A172 (cell line): Measurements from ENCODE around the genes CD300LG, MPP2, LSM12, ITGA2B and ACBD4.

GRCh38 chr17:43846818-43847592 lies at the start of gene CD300LG:
TSS of gene CD300LG (plus strand) at chr17:43847176.
- RAMPAGE, long total RNA, result no peak

DNA sequence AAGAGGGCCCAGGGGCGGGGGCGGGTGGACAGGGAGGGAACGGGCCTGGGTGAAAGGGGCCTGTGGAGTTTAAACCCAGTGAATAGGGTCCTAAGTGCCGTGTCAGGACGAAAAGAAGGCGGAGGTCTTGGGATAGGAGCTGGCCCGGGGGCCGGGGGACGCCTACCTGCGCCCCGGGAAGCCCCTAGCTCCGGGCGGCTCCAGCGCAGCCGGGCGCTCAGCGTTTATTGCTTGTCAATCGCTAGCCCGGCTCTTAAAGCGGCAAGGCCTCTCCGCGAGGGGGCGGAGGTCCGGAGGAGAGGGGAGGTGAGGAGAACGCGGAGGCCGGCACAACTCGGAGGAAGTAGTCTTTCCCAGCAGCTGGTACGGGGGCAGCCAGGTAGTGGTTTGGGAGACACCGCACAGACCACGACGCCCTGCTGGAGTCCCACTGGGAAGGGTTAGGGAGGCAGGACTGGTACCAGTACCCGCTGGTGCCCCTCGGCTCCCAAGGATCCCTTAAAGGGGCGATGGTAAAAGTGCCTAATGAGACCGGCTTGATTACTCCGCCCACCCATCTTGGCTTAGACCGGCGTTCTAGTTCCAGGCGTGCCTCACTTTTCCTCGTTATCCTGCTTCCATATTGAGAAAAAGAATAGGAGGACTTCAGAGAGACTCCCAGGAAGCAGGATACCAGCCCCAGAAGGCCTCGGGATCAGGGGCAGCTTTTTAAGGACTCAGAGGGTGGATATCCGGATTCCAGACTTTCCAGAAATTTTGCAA lies at the start of gene MPP2:
TSS of gene MPP2 (minus strand) at position 229 of the 762 bp plus-strand sequence.
- RAMPAGE, long total RNA, result no peak

DNA sequence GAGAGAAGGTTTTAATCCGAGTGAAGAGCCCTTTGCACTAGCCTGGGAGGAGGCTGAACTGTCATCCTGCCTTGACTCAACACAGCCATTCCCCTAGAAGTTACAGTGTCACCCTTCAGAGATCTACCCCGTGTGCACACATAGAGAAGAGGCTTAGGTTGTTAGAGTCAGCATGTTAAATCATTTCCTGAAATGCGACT lies 14.4 kb downstream of the PPY start:
- RAMPAGE, long total RNA, result no peak

DNA sequence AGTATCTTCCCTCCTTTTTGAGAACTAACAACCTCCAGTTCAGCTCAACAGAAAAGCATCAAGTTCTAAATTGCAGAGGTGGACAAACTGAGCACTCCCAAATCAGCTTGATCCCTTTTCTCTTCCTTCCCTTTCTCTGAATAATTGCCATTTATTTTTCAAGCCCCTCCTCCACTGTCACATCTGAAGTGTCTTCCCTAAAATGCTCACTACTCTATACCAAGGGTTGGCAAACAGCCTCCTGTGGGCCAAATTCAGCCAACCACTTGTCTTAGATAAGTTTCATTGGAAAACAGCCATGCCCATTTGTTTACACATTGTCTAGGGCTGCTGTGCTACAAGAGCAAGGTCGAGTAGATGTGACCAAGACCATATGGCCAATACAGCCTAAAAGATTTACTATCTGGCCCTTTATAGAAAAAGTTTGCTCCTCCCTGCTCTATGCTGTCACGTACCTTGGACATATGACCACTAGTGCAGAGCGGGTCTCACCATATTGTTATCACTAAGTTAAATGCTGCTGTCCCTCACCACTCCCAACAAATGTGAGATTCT lies 13.4 kb downstream of the LSM12 start:
- RAMPAGE, long total RNA, result no peak

DNA sequence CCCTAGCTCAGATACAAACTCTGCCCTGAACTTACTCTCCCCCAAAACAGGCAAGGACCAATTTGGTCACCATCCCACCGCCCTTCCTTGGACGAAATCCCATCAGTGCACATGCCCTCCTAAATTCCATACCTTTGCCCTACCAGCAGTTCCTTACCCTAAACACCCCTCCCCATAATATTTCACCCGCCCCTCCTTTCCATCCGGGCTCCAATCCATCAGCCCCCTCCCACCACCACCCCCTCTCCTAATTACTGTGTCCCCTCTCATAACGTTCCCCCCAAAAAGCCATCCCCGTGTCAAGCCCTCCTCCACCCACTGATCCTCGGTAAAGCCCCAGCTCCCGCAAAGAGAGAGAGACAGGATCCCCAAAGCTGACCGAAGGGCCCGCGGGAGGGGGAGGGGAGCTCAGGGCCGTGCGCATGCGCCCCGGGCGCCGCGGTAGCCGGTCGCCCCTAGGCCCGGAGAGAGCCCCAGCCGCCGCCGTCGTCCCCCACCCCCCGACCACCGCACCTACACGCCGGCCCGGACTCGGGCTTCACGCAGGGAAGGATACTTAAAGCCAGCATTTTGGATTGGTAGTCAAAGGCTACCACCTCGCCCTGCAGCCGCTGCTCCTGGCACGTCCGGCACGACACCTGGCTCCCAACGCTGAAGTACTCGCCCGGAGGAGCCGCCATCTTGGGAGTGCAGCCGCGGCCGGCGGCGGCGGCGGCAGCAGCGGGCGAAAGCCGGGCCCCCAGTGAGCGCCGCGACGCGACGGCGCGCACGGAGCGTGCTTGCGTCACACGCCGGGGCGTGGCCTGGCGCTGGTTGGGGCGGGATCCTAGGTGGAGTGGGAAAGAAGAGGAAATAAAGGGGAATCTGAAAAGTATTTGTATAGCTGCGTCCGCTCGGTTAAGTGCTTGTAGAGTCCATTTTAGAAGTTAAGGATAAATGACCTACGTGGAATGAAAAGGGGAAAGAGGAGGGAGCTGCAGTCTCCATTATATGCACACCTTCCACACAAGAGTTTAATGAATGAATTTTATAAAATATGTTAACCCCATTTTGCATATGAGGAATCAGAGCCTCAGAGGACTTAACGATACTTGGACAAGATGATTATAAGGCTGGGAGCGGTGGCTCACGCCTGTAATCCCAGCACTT lies at the start of gene LSM12:
TSS of gene LSM12 (minus strand) at position 764 of the 1,149 bp plus-strand sequence.
- RAMPAGE, long total RNA, result start-site peak on the minus strand centred at position 721 of the sequence, 54 bp wide, 530 and 857 reads in 2 replicates

DNA sequence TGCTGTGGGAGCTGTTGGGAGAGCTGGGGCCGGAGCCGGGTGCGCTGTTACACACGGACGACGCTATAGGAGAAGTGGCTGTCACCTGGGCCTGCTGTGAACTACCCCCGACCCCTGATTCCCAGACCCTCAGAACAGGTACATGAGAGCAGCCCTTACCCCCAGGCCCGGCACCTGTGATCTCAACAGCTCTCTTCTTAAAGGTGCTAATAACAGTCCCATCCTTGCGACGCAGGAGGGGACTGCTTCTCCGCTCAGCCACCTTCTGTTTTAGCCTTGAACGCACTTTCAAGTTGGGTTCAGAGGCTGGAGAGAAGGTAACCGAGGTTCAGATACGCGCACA lies 21.7 kb downstream of the G6PC3 start:
- RAMPAGE, long total RNA, result no peak

GRCh38 chr17:44113459-44114439 lies 9.7 kb downstream of the HDAC5 start:
- RAMPAGE, long total RNA, result no peak

- RAMPAGE, long total RNA, result no peak
These were observed 2.2 kb downstream of the HDAC5 start for GRCh38 chr17:44120839-44121970.

DNA sequence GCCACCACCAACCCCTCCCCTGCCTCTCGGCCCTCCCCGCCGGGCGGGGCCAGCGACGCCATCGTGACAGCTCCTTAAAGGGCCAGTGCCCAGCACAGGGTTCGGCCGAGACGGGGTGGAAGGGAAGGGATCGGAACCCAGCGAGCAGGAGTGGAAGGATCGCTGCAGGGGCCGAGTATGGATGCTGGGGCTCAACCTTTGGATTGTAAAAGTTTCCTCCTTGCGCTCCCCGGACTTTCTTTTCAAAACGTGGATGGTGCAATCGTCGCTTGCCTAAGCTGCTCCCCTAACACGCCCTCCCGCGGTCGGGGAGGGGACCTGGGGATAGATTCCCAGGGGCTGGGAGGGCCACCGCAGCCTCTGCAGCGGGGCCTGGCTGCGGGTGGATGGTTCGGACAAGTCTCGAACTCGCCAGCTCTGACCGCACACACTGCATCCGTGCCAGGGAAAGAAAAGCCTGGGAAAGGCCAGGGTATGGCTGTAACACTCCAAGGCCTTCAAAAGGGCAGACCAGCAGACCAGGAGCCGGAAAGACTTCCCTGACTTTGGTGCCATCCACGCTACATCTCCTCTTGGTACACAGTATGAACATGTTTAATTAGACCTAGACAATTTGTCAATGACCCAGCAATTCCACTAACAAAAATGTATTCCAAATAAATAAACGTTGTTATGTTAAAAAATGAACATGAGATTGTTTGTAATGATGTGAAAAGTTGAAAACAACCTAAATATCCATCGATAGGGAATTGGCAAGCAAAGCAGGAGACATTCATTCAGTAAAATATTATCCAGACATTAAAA lies 498 bp upstream of the HDAC5 start:
- RAMPAGE, long total RNA, result no peak

DNA sequence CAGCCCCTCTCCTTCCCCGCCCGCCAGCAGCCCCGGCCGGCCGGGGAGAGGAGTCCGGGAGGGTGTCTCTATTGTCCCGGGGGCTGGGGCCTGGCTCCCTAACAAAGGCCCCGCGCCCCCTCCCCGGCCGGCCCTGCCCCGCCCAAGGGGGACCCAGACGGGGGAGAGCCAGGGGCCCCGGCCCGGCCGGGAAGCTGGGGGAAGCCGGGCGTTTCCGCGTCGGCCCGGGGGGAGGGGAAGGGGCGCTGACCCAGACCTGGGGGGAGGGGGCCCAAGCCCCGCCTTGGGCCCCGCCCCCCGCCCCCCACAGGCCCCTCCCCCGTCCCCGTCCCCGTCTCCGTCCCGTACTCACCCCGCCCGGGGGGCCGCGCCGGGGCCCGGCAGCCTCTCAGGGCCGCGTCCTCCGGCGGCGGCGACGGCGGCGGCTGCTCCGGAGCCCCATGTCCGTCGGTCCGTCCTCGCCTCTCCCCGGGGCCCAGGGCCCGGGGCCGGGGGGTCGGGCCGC lies 488 bp downstream of the ATXN7L3 start:
- RAMPAGE, long total RNA, result no peak

- RAMPAGE, long total RNA, result no peak
These were observed 5.8 kb downstream of the UBTF start for GRCh38 chr17:44213791-44213980.

GRCh38 chr17:44279449-44280081 lies 11.6 kb upstream of the SLC4A1 start:
- RAMPAGE, long total RNA, result no peak

GRCh38 chr17:44315812-44316699 lies 7.7 kb downstream of the RUNDC3A start:
- RAMPAGE, long total RNA, result no peak

DNA sequence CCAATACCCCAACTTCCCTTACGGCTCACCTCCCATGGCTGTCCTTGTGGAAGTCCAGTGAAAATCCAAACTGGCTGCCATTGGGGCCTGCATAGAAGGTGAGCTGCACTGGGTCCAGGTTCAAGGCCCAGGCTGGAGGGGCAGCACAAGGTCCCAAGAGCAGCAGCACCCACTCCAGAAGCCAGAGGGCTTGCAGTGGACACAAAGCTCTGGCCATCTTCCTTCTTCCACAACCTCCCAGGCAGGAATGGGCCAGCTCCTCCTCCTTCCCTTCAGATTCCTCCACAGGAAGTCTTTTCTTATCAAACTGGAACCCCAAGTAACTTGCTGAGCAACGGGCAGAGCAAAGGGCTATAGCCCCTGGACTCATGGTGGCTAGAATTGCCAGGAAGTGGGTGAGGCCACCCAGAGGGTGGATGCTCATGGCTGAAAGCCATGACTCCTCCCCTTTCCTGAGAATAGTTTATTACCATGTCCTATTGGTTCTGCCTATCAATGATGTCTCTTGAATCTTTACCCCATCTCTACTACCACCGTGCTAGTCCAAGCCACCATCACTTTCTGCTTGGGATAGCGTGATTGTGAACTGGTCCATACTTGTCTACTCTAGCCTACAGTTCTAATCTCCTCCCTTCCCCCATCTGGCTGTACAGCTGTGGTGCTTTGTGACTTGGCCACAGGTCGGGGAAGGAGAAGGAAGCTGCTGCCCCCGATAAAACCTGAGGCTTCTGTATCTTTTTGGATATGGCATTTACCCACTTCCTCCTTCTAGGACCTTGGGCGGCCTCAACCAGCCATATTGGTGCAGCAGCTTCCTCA lies at the start of gene ITGA2B:
TSS of gene ITGA2B (minus strand) at position 393 of the 819 bp plus-strand sequence.
- RAMPAGE, long total RNA, result no peak

DNA sequence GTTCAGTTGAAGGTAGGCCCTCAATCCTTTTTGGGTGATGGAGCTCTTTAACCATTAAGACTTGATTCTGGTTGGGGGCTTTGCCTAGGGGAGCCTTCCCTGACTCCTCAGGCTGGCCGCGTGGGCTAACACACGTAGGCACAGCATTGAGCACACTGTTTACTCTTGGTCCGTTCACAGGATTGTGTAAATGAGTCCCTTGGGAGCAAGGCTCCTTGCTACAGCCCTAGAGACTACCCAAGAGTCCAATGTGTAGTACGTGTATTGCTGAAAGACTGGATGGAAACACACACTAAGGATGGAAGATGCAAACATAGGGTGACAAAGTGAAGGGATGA lies 761 bp upstream of the ITGA2B start:
- RAMPAGE, long total RNA, result no peak

GRCh38 chr17:44542366-44542725 lies 14.9 kb upstream of the FZD2 start:
- RAMPAGE, long total RNA, result no peak

DNA sequence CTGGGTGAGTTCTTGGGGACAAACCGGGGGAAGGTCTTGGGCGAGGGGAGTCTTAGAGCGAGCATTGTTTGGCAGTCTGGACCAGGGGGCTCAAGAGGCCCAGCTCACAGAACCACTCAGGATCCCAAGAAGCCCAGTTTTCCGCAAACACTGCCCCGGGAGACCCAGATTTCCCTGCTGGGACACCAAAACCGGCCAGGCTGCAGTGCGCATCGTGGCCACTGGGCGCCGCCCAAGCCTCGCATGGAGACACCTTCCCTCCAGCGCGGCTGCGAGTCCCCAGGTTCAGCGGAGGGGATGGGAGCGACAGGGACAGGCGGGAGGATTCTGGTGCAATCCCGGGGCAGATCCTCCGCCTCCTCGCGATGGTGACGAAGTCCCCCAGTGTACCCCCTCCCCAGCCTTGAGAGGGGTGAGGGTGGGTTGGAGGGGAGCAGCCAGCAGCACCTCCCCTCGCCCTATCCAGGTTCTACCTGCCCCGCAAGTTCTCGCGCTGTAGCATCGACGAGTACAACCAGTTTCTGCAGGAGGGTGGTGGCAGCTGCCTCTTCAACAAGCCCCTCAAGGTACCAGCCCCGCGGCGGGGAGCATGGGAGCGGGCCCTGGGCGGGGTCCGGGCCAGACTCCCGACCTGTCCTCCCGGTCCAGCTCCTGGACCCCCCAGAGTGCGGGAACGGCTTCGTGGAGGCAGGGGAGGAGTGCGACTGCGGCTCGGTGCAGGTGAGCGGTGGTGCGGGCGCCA lies 16.1 kb downstream of the ADAM11 start:
- RAMPAGE, long total RNA, result no peak

- RAMPAGE, long total RNA, result no peak
These were observed 10.8 kb downstream of the DCAKD start for GRCh38 chr17:45040413-45041334.

DNA sequence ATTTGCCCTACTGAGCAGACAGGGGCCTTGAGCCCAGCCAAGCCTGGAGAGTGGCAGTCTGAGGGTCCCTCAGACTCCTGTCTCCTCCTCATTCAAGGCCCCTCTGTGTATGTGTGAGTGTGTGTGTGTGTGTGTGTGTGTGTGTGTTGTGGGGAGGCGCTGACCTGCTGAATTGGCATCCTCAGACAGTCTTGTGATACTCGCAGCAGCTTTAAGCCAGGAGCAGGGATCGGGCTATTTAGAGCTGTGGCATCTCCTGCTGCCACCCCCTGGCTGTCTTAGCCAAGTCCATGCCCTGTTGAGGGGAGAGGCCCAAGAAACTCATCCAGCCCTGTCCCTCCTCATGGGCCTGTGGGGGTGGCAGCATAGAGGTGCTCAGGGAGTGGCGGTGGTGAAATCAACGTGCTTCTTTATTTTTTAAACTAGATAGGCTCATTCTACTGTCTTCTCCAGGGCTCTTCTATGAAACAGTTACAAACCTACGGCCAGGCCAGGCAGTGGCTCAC lies 21.0 kb downstream of the PLCD3 start:
- RAMPAGE, long total RNA, result no peak

DNA sequence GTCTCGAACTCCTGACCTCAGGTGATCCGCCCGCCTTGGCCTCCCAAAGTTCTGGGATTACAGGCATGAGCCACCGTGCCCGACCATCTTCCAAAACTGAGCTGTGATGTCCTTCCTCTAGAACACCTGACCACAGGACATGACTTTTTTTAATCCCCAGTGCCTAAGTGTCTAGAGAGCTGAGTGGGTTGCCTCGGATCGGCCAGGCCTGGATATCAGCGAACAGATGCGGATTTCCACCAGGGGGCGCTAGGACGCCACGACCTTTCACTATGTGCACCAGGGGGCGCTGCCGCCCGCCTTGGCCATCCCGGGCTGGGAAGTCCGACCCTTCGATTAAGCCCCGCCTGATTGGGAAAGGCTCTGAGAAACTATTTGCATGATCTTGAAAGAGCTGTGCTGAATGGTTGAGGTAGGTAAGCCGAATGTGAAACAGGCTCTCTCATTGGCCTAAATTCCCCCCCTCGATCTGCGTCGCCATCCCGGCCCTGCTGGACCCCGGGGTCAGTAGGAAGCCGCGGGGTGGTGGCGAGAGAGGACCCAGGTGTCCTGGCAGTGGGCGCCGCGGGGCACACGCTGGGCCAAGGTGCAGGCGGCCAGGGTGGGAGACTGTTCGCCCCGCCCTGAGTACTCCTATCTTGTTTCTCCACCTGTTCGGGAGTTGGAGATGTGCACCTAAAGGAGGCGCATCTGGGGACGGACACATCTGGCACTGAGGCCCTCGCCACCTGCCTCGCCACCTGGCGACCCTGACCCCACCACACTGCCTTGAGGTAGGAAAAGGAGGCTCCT lies at the start of gene ACBD4:
TSS of gene ACBD4 (plus strand) at position 507 of the 792 bp plus-strand sequence.
- RAMPAGE, long total RNA, result start-site peak on the plus strand centred at position 507 of the sequence, 74 bp wide, 22 and 17 reads in 2 replicates